ENCODE results near the genes PRKCSH, ZNF491 and WDR83OS.

- RRBS: no CpG with 5 or more reads among the region's 14 CpGs
These were observed 922 bp upstream of the SWSAP1 start for GRCh38 chr19:11373360-11374128.

DNA sequence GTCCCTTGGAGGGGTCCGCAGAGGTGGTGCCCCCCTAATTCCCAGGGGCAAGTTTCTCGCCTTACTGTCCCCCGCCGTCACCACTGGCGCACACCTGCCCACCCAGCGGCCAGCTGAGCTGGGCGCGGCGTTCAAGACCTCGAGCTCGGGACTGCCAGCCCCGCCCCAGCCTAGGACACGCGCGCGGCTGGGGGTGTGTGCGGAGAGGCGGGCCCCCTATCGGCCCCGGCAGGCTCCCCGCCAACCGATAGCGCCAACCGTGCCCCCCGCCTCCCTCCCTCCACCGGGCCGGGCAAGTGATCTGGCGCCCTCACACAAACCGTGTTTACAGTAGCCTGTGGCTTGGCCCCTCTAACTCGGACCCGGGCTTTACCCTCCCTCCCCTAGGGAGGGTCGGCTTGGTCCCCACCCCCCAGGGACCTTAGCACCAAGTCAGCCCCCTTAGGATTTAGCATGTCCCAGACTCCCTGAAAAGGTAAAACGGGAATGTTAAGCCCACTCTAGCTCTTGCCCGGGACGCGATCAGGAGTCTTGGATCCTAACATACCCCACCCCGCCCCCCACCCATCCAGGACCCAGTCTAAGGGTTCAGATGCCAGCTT lies 647 bp downstream of the EPOR start:
- RRBS: 3% methylated on average over 16 of the region's 37 CpGs

GRCh38 chr19:11434793-11436003 lies at the start of gene PRKCSH:
PRKCSH (plus strand) TSS chr19:11435635.
- RRBS: 1% methylated on average over 9 of the region's 68 CpGs

- RRBS: no CpG with 5 or more reads among the region's 10 CpGs
These were observed 5.6 kb downstream of the PRKCSH start for GRCh38 chr19:11440960-11441472.

DNA sequence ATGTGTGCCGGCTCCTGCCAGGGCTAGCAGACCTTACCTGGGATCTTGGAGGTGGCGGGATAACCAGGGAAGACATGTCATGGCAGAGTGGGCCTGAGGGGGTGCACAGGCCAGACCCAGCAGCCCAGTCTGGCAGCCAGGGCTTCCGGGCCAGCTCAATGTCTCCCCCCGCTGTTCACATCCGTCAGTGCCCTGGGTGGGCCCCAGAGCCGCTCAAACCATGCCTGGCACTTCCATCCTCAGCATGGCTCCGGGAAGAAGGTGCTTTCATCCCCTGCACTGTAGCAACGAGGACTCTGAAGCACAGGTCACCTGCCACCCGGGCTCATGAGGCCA lies 7.1 kb downstream of the ELOF1 start:
- RRBS: 78% methylated on average over 5 of the region's 9 CpGs

DNA sequence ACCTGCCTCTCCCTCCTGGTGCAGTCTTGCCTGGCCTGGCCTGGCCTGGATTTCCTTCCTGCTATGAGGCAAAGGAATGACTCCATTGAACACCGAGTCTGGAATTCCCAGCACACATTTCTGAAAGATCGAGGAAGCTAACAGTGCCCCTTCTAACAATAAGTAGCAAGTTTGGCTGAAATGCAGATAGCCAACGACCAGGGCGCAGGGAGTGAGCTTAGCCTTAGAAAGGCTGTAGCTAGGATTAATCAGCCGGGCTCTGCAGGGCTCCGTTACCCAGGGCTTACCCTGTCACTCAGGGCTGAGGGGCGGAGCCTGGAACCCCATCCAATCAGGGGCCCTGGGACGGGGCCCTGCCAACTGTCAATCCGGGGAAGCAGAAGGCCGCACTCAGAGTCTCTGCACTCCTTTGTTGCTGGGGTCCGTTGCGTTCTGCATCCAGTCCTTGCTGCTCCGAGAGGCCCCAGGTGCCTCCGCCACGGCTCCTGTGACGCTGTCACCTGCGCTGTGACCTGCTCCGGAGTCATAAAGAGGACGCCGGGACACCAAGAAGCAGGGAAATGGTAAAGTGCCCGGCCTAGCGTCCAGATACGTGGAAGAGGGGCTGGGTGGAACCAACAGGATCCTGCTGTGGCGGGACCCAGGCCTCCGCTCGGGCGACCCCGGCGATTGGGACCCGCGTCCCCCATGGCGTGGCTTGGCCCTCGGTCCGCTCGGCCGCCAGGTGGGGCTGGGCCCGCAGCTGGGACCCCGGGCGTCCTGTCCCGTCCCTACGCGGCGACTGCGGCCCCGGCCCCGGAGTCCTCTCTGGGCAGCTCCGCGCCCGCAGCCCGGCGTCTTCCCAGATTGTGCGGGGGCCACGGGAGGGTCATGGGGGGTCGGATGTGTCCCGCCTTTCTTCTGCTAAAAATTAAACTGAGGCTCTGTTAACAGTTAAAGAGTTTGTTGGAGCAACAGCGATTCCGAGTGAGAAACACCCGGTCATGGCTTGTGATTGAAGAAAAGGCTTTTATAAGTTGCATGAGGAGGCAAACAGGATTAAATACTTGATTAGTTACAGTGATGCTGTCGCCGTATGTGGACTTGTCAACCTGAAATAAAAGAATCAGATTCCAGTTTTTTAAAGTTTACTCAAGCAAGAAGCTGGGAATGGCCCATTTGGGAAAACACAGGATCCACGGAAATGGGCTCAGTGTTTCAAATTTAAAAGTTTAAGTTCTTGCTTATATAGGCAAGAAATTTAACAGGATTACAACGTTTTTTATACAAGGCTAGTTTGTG lies at the start of gene ZNF491:
ZNF491 (plus strand) TSS at position 359 of the 1,281 bp plus-strand sequence.
- RRBS: 3% methylated on average over 21 of the region's 62 CpGs

DNA sequence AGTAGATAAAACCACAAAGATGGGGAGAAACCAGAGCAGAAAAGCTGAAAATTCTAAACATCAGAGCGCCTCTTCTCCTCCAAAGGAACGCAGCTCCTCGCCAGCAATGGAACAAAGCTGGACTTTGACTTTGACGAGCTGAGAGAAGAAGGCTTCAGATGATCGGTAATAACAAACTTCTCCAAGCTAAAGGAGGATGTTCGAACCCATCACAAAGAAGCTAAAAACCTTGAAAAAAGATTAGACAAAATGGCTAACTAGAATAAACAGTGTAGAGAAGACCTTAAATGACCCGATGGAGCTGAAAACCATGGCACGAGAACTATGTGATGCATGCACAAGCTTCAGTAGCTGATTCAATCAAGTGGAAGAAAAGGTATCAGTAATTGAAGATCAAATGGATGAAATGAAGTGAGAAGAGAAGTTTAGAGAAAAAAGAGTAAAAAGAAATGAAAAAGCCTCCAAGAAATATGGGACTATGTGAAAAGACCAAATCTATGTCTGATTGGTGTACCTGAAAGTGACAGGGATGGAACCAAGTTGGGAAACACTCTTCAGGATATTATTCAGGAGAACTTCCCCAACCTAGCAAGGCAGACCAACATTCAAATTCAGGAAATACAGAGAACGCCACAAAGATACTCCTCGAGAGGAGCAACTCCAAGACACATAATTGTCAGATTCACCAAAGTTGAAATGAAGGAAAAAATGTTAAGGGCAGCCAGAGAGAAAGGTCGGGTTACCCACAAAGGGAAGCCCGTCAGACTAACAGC lies 18.0 kb upstream of the ZNF700 start:
- RRBS: no CpG with 5 or more reads among the region's 12 CpGs

DNA sequence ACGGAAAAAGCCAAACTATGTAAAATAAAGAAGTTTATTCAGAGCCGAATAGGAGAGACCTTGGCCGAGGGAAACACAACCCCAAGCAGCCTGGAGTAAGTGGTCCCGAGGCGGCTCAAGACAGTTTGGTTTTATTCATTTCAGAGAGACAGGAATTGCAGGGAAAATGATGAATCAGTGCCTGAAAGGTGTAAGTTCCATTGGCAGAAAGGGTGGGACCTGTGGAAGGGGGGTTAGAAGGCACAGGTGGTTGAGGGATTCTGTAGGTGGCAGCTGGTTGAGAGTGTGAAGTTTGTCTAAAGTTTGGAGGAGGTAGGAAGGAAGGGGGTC lies 823 bp downstream of the ZNF700 start:
- RRBS: no CpG with 5 or more reads among the region's 5 CpGs

DNA sequence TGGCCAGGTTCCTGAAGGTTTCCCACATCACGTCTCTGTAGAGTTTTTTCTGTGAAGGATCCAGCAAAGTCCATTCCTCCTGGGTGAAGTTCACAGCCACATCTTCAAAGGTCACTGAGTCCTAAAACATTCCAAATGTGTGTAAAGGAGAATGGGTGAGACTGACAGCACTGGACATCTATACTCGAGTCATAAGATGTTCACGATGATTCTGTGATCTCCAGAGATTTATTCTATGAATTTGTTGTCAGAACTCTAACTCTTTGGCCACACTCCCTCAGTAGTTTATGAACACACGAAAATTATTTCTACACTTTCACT lies 44.5 kb downstream of the ZNF44 start:
- RRBS: no CpG with 5 or more reads among the region's 4 CpGs

- RRBS: no CpG with 5 or more reads among the region's 2 CpGs
These were observed 23.2 kb downstream of the ZNF44 start for GRCh38 chr19:12271490-12271775.

GRCh38 chr19:12359328-12359951 lies 6.0 kb downstream of the ZNF442 start:
- RRBS: no CpG with 5 or more reads among the region's 12 CpGs

DNA sequence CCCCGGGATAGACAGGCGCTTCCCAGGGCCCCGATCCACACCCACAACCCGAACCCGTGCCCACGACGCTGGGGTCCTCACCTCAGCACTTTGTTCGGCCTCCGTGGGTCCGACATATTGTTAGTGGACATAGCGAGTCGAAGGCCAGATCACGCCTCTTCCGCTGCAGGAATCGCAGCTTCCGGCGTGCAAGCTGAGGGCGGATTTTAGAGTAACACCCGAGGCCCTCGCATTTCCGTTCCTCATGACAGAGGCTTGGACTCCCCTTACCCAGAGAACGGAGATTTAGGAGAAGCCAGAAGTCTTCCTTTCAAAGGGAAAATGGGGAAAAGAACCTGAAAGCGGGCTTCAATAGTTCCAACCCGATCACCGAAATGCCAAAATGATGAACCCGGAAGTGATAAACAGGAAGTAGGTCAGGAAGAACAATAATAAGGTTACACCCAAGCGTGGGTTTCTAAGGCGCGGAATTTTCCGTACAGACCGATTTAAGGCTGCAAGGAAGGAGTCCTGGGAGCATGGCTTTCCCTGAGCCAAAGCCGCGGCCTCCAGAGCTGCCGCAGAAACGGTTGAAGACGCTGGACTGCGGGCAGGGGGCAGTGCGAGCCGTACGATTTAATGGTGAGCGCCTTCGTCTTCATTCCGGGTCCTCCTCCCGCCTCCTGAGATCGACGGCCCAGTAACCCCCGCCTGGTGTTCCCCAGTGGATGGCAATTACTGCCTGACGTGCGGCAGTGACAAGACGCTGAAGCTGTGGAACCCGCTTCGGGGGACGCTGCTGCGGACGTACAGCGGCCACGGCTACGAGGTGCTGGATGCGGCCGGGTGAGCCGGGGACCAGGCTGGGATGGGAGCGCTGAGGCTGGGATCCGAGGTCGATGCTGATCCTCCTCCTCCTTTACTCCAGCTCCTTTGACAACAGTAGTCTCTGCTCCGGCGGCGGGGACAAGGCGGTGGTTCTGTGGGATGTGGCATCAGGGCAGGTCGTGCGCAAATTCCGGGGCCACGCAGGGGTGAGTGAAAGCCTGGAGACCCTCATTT lies at the start of gene WDR83OS:
WDR83OS (minus strand) TSS at position 143 of the 1,041 bp plus-strand sequence.
- RRBS: 6% methylated on average over 14 of the region's 72 CpGs

DNA sequence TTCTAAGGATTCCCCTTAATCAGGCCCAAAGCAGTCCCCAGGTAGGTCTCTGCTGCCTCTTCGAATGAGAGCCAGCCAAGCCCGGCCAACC lies 2.3 kb downstream of the TNPO2 start:
- RRBS: no CpG with 5 or more reads among the region's 2 CpGs

DNA sequence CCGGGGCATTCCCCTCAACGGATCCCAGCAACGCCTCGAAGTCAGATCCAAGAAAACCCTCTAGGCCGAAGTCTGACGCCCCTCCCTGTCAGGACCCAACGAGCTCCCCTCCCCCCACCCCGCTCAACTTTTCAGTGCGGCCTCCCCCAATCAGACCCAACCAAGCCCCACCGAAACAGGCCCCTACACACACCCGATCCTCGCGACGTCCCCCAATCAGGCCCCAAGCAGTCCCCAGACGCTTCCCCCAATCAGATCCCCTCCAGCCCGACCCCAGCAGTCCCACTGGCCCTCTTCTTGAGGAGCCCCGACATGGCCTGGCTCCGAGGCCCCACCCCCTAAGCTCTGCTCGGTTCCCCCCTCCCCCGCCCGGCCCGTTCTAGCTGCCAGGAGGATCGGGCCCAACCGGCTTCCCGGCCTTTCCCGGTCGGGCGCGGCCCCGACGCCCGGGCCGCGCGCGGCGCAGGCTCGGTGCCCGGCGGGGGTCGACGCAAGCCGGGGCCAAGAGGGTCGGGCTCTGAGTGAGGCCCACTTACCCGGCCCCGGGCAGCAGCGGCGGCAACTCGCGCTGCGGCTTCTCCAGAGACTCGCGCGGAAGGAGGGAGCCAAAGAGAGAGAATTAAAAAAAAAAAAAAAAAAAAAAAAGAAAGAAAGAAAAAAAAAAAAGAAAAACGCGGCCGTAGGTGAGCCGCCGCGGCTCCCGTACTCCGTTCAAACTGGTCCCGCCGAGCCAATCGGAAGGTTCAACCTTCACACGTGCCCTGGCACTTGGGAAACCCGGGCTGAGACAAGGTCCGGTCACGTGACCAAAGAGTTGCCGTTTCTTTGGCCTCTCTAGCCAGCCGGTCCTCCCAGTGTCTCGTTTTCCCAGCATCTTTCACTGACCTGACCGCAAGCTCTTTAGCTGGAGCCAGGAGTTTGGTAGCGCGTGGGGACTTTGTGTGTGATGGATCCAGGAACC lies 1.5 kb downstream of the TNPO2 start:
- RRBS: 0% methylated on average over 4 of the region's 75 CpGs

DNA sequence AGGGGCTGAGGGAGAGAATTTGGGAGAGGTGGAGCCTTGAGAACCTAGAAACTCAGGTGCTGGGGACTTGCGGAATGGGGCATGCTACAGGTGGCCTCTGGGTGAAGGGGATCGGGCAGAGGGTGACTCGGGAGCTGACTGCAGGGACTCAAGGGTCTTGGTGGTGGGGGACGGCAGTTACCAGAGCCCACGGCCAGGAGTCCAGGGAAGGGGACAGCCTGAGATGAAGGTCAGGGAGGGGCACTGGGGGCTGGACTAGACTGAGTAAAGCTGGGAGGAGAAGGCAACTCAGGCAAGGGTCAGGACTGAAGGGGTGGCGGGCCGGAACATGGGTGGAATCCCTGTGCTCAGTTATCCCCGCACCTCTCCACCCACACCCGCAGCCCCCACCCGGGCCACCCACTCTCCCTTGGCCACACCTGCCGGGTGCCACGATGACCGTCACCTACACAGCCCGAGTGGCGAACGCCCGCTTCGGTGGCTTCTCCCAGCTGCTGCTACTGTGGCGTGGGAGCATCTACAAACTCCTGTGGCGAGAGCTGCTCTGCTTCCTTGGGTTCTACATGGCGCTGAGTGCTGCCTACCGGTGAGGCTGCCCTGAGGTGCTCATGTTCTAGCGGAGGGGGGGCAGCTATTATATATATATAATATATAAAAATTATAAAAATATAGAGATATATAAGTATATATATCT lies 715 bp downstream of the BEST2 start:
- RRBS: 84% methylated on average over 4 of the region's 23 CpGs

- RRBS: 6% methylated on average over 27 of the region's 55 CpGs
These were observed 6.0 kb downstream of the BEST2 start for GRCh38 chr19:12757466-12758163.

DNA sequence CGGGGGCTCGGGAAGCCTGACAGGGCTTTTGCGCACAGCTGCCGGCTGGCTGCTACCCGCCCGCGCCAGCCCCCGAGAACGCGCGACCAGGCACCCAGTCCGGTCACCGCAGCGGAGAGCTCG lies 157 bp downstream of the JUNB start:
- RRBS: 2% methylated on average over 12 of the region's 15 CpGs

DNA sequence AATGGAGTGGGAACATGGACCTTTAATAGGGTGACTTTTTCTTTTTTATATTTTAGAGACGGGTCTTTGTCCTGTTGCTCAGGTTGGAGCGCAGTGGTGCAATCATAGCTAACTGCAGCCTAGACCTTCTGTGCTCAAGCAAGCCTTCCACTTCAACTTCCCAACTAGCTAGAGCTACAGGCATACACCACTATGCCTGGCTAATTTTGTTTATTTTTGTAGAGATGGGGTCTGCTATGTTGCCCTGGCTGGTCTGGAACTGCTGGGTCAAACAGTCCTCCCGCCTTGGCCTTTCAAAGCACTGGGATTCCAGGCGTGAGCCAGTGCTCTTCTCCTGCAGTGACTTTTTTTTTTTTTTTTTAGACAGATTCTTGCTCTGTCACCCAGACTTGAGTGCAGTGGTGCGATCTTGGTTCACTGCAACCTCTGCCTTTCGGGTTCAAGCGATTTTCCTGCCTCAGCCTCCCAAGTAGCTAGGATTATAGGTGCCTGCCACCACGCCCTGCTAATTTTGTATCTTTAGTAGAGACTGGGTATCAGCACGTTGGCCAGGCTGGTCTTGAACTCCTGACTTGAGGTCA lies 3.3 kb downstream of the JUNB start:
- RRBS: no CpG with 5 or more reads among the region's 9 CpGs

GRCh38 chr19:12943281-12944670 lies 1.9 kb upstream of the RAD23A start:
- RRBS: no CpG with 5 or more reads among the region's 28 CpGs

GRCh38 chr19:12946779-12947699 lies 1.4 kb downstream of the RAD23A start:
- RRBS: no CpG with 5 or more reads among the region's 14 CpGs